A673 (cell line): ENCODE measurements around a stretch of chr16.

DNA sequence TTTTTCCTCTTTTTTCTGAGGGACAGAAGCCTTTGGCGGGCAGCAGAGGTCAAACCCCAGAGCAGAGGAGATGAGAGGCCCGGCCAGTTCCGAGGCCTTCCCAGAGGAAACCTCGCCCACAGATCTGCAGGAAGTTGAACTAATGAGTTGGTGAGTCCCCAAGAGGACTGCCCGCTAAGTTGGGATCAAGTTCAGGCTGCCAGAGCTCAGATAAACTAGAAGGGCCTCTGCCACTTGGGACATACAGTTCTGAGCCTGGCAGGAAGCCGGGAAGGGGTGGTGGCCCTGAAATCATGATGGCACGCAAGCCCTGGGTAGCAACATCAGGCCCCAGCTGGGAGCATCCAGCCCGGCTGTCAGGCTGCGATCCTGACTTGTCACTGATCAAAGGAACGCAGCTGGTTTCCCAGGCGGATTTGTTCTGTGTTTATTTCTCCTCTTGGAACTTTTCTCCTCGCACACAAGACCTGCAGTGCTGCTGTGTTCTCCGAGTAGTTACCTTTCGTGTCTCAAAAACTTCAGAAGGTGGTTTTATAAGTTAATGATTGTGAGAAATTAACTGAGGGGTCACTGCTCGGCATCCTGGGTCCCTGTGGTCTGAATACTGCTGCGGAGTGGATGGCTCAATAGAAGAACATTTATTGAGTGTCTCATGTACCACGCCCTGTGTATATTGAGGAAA is 8.0 kb upstream of the WFDC1 start:
- PRO-cap, result no peak

GRCh38 chr16:84356569-84357198 is 11.7 kb upstream of the ATP2C2 start:
- PRO-cap, result no peak

GRCh38 chr16:84506175-84506712 is 1.8 kb upstream of the MEAK7 start:
- PRO-cap, result no peak

GRCh38 chr16:84507209-84507811 is 2.9 kb upstream of the MEAK7 start:
- PRO-cap, result no peak

DNA sequence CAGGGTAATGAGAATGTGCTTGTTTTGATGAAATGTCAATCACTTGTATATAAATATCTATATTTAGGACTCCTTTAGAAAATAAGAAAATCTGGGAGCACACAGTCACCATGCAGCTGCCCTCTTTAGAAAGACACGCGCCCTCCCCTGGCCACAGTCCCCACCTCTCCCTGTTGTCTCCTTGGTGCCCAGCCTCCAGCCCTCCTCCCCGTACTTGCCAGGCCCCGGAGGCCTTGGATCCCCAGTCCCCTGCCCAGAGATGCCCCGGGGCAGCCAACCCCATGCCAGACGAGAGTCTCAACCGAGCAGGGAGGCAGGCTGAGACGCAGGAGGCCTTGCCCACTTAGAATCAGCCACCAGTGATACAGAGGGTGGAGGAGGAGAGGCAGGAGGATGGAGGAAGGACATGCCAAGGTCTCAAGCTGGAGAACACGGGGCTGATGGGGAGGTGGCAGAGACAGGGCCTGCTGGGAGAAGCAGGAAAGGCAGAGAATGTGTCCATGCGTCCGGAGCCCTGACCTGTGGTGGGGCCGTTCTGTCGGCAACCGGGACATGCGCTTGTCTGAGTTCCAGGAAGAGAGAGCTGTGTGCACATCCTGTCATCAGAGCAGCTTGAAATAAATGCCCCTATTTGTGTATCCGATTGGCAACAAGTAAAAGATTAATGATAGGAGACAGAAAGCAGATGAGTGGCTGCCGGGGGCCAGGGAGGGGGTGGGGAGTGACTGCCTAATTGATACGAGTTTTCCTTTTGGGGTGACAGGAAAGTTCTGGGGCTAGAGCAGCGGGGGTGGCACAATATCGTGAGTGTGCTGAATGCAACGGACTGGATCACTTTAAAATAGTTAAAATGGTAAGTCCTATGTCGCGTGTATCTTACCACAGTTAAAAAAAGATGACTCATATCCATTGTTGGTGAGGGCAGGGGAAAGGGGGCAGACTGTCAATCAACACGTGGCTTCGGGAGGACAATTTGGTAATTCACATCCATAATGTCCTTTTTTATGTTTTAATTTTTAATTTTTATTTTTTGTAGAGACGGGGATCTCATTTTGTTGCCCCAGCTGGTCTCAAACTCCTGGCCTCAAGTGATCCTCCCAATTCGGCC is 44.7 kb upstream of the MEAK7 start:
- PRO-cap, result no peak

DNA sequence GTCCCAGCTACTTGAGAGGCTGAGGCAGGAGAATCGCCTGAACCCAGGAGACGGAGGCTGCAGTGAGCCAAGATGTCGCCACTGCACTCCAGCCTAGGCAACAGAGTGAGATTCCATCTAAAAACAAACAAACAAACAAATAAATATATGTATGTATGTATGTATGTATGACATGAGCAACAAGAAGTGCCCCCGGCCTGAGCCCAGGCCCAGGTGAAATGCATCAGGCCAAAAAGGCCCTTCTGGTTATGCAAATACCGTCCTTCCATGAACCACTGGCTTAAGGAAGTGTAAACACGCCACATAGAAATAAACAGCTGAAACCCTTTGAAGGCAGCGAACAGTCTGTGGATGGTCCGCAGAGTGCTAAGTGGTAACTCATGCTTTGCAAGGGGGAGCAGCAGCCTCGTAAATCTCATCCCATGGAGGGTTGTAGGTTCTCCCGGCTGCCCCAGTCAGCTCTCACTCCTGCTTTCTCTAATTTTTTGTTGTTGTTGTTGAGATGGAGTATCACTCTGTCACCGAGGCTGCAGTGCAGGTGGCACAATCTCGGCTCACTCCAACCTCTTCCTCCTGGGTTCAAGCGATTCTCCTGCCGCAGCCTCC is 36.8 kb downstream of the COTL1 start:
- PRO-cap, result no peak

DNA sequence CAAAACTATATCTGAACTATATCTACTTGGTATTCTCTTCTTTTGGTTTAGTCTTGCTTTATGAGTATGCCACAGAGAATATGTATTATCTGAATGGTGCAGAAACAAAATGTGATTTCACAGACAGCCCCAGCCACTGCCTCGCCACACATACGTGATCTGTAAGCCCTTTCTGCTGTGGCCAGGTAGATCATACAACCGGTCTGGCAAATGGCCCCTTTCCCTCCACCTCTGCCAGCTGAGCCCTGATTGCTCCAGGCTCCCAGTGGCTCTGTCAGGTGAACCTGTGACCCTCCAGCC is 6.2 kb downstream of the COTL1 start:
- PRO-cap, result no peak

DNA sequence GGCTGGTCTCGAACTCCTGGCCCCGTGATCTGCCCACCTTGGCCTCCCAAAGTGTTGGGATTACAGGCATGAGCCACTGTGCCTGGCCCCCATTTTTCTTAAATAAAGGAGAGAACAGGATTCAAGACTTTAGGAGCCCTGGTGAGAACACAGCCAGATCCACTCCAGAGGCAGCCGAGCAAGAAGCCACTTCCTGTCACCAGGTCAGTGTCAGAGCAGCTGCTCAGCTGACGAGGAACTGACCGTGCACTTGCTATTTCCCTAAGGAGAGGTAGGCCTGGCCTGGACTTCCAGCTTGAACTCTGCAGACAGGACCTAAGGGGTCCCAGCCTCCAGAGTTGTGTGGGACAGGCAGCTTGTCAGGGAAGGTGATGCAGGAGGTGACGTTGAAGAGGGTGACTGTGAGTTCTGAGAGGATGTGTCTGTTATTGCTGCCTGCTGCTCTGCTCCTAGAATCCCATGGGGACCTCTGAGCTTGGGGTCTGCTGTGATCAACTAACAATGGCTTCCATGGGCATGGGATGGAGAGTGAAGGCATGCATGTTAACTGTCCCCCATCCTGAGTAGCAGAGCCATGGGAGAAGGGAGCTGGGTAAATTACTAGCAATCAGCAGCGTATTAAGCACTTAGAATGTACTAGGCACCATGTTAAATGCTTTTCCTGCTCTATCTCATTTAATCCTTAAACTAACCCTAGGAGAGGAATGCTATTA is 7.0 kb upstream of the KLHL36 start:
- PRO-cap, result no peak

DNA sequence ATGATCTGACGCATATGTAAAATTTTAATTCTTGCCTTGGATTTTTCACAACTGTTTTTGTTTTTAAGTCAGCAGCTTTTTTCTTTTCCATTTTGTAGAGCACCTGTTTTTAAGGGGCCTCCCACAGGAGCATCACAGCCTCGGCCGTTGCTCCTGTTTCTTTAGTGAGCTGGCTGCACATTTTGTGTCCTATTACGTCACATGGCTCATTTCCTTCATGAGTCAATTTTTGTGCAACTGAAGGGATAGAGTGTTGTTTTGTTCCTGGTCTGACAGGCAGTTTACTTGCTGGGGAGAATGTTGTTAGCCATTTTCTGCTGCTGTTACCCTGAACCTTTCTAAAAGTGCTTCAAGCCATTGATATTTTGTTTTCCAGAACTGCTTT is 45.0 kb upstream of the CRISPLD2 start:
- PRO-cap, result no peak

GRCh38 chr16:84823410-84824103 is 3.8 kb downstream of the CRISPLD2 start:
- PRO-cap, result no peak

DNA sequence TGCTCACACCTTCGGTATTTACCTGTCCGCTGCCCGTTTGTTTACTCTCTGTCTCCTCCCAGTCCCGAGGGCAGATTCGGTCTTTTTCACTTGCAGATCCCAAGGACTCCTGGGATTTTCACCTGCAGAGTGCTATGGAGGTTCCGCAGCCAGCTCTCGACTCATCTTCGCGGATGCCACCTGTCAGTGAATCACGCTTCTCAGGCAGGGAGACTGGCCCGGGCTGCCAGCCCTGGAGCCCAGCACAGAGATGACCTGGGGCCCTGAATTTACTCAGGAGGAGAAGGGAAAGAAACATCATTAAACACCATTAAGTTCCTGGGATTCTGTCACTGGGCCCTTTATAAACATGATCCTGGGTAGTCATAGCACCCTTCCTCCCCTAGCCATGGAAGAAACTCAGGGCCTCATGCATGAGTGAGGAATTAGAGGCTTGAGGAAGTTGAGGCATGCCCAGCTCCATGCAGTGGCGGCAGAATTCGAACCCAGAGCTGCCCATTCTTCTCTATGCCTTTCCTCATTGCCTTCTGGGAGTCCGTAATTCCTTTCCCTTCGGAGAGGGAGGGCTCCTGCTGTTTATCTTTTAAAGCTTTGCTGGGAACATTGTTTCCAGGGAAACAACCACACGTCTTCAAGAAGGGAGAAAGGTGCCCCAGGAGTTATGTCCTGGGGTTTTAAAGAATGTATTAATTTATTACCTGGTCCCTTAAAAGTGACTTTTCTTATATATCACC is 8.4 kb downstream of the CRISPLD2 start:
- PRO-cap, result no peak

- PRO-cap, result no peak
These were observed 65.2 kb downstream of the CRISPLD2 start for GRCh38 chr16:84884695-84885604.

DNA sequence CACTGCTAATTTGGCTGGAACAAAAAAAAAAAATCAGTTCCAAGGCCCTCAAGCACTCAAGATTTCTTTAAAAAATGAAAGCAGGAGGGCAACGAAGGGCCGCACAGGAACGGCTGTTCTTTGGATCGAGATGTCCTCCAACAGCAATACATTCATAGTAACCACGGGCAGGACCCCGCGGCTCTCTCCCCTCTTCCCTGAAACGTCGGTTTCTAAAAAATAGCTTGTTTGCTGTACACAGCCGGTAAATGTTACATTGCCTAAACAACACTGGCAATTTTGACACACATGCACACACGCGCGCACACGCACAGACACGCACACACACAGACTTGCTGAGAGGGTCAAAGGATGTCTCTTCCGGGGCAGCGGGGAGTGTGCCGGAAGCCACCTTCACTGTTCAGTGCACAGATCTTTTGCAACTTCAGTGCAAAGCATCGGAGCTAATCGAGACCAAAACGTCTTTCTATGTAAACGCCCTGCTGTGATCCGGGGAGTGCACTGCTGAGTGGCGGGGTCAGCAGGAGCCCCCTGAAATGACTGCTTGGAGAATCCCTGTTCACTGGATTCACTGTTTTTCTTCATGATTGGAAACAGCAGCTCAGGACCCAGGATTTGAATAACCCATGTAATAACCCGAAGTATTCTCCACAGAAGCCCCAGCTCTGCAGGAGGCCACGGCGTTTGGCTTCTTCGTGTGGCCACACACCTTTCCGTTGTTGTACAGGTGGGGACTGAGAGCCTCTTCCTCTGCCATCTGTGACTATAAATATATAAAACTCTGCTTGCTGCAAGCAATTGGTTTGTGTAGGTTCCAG is 35.7 kb downstream of the ZDHHC7 start:
- PRO-cap, result no peak

DNA sequence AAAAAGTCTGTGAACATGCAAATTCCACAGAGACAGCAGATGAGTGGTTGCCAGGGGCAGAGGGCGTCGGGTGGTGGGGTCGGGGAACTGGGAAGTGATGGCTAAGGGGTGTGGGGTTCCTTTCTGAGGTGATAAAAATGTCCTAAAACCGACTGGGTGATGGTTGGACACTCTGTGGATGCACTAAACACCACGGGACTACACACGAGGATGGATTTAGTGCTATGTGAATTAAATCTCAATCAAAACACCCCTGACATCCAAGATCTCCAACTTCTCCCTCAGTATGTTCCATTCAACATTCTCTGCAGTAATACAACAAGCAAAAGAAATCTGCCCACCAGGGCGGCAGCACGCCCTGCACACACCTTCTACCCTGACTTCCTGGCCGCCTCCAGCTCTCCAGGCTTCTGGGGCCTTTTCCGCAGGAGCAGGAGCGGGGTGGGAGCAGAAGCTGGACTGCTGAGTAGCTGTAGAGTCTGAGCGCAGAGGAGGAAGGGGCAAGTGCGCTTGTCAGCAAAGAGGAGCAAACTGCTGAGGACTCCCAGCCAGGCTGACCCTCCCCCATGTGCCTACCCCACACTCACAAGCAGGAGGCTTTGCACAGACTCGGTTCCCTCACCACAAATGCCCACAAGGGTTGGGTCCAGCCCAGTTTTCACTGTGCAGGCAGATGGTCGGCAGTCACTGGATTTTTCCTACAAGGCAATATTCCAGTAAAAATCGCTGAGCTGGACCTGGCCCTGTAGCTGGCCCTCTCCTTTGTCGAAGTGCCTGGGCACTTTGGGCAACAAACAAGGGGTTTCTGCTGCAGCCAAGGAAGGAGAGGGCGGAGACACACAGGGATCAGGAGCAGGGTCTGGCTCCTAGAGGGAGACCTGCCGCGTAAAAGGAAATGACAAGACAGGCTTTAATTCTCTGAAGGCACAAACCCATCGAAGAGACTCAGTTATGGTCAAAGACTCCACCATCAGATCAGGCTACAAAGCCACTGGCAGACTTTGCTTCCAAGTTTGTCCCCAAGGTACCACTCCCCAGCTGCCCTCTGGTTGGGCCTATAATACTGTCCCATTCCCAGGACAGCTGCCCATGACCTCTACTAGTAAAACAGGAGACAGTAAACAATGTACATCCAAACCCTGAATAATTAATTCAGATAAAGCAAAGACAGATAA is 22.8 kb downstream of the ZDHHC7 start:
- PRO-cap, result no peak

GRCh38 chr16:84990110-84990793 is 21.1 kb downstream of the ZDHHC7 start:
- PRO-cap, result no peak

GRCh38 chr16:84995592-84996139 is 15.7 kb downstream of the ZDHHC7 start:
- PRO-cap, result no peak

DNA sequence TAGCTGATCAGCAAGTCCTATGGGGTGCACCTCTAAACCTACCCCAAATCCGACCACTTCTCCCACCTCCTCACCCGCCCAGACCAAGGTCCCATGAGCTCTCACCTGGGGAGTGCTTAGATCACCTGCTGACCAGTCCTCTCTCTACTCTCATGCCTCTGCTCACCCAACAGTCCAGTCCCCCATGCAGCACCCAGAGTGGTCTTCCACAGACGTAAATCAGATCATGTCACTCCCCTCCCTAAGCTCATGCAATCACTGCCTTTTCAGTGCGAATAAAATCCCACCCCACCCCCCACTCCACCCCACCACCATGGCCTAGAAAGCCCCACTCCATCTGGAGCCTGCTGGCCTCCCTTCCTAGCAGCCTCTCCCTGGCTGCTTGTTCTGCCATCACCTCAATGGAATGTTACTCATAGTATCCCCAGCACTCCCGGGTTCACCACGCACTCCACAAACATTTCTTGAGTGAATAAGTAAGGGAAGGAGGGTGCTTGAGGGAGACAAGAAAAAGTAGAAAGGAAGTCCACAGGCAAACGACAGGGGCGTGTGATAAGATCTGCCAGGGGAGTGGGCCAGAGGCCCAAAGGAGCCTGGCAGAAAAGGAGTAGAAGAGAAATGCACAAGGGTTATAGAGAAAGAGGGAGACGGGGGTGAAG is 7.0 kb downstream of the ZDHHC7 start:
- PRO-cap, result no peak

DNA sequence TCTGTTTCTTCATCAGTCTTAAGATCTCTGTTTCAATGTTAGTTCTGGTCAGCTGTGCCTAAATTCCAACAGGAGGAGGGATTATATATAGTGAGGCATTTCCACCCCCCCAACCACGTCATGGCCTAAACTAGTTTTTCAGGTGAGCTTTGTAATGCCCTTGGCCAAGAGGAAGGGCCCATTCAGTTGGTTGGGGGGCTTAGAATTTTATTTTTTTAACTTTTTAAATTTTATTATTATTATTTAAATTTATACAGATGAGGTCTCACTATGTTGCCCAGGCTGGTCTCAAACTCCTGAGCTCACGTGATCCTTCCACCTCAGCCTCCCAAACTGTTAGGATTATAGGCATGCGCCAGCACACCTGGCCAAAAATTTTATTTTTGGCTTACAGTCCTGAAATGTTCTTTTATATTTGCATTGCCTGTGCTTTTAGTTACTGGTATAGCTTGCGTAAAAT is 4.6 kb upstream of the ZDHHC7 start:
- PRO-cap, result no peak

DNA sequence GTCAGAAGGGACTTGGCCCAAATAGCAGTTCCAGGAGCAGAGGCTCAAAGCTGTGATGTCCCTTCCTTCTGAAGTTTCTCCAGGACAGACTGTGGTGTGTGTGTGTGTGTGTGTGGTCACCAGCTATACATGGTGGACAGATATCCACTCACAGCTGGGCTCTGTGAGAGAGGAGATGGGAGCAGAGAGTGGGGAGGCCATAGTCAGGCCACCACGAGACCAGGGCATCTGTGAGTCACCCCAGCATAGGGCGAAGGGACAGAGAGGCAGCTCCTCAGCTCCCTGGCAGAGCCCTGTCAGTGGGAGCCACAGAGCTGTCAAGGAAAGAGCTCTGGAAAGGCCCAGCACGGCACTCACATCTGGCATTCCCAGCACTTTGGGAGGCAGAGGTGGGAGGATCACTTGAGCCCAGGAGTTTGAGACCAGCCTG is 23.3 kb upstream of the CIBAR2 start:
- PRO-cap, result no peak

GRCh38 chr16:85152557-85153006 is 40.3 kb upstream of the CIBAR2 start:
- PRO-cap, result no peak